Trachea (tissue), 1 donor: ENCODE measurements around the genes P3R3URF, POMGNT1 and CYP4X1.

DNA sequence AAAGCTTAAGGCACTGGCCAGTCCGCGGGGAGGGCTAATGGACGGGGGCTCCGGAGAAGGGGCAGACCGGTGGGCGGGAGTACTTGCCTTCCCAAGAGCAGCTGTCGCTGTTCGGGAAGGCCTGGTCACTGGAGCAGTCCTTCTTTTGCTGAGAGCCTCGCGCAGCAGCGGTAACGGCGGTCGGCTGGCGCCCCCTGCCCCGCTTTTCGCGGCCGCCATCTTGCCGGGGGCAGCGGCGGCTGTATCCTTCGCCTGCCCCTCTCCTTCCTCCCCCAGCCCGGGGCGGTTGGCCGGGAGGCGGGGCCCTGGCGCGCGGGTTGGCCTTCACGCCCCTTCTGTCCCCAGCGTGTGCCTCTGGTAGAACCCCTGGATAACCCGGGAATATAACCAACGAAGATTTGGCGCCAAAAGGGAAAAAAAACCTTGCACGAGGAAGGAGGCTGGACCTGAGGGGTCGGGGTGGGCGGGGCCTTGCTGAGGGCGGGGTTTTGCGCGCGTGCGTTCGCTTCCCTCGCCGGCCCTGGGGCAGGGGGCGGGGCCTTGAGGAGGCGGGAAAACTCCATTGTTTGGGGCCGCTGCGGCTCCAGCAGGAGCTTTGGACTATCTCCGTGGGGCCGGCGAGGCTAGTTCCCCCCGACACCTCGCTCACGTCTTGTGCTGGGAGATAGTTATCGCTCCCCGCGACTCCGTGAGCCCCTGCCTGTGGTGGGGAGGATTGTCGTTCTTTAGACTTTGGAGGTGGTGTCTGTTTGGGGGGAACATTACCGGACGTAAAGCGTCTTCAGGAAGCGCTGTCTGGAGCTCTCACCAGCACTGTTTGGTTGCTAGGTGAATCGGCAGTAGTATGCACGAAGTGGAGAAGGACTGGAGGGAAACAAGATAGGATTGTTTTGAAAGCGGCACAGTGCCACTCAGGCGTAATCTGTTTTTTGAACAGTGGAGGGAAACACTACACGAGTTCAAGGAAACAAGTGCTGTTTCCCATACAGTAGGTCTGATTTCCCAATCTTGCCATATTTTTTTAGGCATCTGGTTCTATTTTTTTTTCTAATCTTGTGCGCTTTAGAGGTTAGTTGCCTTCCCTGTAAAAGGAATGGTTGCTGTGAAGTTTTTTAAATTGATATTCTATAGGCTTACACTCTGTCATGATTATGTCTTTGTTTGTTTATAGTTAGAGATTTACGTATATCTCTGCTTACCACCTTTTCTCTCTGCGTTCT is 791 bp downstream of the NASP start:
- PRO-cap, result bidirectional peak, plus-strand start at position 562 of the sequence, minus-strand start at position 356 of the sequence

GRCh38 chr1:45686819-45687891 is 822 bp upstream of the GPBP1L1 start:
- PRO-cap, result bidirectional peak, plus-strand start at chr1:45687278, minus-strand start at chr1:45687063

GRCh38 chr1:45693901-45694893 is 6.2 kb downstream of the TMEM69 start:
- PRO-cap, result no peak

DNA sequence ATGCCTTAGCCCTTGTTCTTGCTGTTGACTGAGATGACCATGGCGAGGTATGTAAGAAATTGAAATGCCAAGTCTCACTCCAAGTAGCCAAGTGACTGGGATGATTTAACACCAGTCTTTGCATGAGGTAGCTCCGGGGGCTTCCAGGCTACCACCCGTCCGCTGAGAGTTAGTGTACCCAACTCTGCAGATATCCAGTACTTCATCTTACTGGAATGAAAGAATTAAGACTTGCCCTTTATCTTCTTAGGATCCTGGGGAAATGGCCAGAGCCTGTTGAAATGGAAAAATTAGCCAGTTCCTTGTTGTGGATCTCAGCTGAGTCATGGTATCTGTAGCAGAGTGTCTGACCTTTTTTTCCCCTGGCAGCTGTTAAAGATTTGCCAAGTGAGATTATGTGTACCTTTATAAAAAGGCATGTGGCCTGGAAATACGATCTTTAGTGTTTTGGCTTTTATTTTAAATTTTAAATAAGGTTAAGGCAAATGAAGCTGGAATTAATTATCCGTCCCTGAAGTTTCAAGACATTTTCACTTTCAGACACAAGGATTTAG is 151.1 kb downstream of the MAST2 start:
- PRO-cap, result no peak

DNA sequence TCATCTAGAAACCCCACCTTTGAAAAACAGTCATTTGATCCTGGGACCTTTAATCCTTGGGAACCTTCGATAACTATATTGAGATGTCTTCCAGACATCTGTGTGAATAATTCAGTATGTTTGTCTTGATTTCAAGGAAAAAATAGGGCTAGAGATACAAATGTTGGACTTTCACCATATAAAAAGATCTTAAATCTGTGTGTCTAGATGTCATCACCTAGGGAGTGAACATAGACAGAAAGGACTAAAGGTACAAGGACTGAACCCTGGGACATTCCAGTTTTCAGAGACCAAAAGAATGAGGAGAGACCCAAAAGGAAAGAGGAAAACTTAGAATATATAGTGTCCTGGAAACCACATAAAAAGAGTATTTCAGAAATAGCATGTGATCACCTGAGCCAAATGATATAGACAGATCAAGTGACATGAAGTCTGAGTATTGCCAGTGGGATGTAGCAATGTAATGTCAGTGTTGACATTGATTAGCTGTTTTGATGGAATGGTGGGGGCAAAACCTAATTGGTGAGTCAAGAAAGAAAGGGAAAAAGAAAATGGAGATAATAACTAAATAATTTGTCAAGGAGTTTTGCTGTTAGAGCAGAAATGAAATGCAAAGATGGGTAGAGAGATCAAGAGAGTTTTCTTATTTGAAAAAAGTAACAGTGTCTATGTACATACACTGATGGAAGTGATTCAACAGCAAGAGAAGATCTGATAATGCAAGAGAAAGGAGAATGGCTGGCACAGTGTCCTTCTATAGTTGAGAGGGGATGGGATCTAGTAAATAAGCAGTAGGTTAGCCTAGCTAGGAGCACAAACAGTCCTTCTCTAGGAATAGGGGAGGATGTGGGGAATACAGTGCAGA is 158.8 kb downstream of the PIK3R3 start:
- PRO-cap, result no peak

- PRO-cap, result no peak
These were observed 153.3 kb downstream of the PIK3R3 start for GRCh38 chr1:45979166-45979479.

GRCh38 chr1:46176395-46176918 is at the start of gene P3R3URF:
P3R3URF (minus strand) TSS chr1:46176488.
- PRO-cap, result no peak

DNA sequence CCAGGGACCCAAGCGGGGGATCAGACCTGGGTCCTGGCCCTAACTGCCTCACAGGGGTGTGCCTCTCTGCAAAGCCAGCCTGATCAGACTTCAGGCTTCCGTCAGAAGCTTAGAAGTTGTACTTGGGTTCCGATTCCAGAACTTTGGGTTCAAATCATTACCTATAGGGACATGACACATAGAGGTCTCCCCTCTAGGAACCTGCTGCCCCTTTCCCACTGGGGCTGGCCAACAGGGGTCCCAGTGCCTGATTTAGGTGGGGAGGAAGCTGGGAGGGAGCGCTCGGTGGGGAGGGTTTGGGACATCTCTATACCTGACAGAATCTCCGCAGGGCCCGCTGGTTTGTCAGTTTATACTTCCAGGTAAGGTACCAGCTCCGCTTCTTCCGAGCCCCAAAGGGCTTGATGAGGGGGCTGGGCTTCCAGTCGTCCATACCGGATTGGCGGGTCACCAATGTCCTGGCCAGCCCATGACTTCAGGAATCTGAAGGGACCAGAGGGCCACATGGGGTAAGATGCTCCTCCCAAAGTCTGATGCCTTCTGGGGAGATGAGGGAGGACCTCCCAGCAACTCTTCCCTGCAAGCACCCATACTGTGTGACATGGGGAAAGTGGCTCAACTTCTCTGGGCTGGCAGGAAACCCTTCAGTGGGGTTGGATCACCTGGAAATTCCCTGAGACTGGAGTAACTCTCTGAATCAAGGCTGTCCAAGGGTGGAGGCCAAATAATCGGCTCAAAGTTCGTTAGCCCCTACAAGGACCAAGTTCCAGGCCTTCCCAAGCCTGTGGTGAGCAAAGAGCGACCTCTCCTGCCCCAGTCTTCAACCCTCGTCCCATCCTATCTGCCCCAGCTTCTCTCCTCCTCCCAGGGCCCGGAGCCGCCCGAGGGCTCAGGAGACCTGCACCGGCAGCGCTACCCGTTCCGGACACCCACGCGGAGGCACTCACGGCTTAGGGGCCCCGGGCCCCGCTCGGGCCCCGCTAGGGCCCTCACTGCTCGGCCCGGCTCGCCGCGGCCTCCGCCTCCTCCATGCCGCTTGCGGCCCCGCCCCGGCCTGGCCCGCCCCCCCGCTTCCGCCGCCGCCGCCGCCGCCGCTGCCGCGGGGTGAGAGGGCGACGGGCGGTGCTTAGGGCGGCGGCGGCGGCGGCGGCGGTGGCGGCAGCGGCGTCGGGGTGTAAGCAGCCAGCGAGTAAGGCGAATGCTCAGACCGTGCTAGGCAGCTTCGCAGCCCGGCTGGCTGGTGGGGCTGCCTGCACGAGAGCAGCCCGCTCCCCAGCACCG is at the start of gene POMGNT1:
Gene POMGNT1 (minus strand): TSS at position 1,046 of the 1,281 bp plus-strand sequence.
- PRO-cap, result bidirectional peak, plus-strand start at position 1,129 of the sequence, minus-strand start at position 1,038 of the sequence

GRCh38 chr1:46285820-46286742 is 17.3 kb downstream of the LRRC41 start:
- PRO-cap, result no peak

- PRO-cap, result unidirectional peak, minus-strand start at chr1:46303181; bidirectional peak, plus-strand start at chr1:46303704, minus-strand start at chr1:46303277
These were observed 548 bp downstream of the LRRC41 start for GRCh38 chr1:46302687-46303449.

DNA sequence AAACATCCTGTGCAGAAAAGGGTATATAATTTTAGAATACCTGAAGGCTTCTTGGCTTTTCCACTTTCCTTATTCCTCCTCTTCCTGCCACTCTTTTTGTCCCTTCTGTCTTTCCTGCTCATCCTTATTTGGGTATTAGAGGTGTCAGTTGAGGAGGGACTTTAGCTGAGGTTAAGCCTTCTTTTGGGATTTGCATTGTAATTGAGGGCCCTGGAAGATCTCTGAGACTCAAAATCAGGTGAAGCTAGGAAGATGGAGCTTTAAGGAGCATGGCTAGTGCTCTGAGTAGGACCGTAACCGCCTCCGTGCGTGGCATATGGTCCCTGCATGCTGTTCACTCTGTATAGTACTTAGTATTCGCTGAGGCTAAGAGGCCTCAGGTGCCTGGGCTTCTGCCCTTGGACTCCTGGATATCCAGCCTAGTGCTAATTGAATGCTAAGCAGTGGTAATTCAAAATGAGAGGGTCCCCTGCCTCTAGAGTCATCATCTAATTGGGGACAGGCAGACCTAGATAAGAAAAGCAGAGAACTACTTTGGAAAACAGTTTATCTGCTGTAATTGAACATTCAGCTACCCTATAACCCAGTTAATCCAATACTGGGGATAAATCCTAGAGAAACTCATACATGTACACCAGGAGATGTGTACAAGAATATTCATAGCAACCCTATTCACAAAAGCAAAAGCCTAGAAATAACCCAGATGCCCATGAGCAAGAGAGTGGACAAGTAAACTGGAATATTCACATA is 22.6 kb downstream of the NSUN4 start:
- PRO-cap, result no peak

DNA sequence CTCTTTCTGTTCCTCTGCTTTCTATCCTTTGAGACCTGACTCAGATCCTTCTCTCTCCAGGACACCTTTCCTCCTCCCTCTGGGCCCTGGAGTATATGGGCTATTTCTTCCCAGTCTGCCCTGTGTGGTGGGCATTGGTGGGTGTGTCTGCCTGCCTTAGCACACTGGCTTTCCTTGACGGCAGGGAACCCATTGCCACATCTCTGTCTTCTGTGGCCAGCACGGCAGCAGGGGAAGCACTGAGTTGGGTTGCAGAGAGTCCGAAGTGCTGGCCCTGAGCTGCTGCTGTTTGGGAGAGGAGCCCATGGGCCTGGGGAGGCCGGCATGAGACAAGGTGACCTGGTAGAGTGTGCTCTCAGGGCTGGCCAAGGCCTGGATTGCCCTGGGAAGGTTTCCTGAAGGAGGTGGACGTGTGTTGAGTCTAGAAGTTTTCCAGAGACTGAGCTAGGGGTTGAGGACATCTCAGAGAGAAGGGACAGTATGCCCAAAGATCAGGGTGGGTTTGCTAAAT is 20.1 kb downstream of the FAAH start:
- PRO-cap, result no peak

GRCh38 chr1:46522979-46523390 is 12.3 kb downstream of the TMEM275 start:
- PRO-cap, result no peak

DNA sequence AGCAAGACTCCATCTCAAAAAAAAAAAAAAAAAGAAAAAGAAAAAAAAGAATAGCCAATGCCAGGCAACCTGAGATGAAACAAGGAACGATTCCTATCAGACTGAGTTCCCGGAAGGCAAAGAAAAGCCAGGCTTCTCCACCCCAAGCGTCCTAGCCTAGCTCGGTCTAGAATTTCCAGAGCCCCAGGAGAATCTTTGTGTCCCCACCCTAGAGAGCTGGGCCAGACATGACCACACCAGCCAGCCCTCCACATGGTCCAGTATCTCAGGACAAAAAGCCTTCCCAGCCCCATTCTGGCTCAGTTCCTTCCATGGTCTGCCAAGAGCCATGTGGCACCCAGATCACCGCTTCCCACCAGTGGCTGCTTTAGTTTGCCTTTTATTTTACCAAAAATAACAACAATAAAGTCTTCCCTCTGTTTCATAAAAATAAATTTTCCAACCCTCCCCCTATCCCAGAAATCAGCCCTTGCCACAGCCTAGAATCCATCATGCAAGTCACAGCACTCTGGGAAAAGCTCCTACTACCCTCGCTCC is 3.4 kb upstream of the MKNK1 start:
- PRO-cap, result bidirectional peak, plus-strand start at position 302 of the sequence, minus-strand start at position 153 of the sequence

- PRO-cap, result no peak
These were observed 48.6 kb downstream of the CYP4B1 start for GRCh38 chr1:46847328-46847958.

DNA sequence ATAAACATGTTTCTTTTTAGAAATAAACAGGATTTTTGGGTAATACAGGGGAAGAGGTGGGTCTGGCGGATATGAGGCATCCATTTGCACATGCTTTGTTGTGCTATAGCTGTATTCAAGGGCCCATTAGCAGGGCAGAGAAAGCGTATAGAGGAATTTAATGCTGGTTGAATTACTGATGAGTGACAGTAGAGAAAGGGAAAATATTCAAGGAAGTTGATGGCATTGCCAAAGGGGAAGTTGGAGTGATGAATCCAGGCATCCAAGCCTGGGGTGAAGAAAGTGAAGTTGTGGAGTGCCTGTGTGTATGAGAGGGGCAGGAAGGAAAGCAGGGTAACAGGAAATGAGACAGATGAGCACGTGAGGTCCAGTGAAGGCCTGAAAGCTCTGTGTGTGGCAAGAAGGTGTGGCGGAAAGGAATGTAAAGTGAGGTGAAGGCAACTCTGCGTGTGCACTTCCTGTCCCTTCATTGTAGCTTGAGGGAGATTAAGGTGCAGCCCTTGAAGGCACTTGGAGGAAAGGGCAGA is 58.6 kb downstream of the CYP4B1 start:
- PRO-cap, result no peak

DNA sequence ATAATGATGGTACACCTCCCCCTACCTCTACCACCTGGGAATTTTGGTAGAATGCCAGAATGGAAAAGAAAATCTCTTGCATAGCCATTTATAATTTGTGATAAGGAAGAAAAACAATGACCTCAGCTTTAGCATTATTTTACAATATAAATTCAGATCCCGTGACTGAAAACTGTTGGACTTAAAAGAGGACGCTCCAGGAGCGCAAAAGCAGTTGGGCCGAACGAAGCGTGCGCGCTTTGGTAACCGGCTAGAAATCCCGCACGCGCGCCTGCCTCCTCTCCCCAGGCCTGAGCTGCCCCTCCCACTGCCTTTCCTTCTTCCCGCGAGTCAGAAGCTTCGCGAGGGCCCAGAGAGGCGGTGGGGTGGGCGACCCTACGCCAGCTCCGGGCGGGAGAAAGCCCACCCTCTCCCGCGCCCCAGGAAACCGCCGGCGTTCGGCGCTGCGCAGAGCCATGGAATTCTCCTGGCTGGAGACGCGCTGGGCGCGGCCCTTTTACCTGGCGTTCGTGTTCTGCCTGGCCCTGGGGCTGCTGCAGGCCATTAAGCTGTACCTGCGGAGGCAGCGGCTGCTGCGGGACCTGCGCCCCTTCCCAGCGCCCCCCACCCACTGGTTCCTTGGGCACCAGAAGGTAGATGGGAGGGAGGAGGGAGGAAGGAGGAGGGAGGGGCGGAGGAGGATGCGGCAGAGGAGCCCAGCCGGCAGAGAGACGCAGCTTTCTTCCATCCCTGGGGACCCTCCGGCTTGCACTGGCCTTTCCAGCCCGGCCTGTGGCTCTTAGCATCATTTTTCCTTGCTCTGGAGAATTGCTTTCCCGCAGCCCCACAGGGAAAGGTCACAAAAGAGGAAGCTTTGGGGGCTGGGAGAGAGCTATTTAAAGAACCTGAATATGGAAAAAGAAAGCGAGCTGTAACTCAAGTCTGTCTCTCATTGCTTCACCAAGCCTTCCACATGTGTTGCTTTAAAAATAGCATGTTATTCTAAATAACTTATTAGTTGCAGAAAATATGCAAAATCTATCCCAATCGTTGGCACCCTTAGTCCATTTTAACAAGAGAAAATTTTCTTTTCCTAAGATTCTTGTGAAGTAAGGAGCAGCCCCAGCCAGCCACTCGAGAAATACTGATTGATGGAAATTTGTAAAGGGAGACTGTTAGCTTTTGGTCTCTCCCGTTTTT is at the start of gene CYP4X1:
Gene CYP4X1 (plus strand): TSS at position 307 of the 1,179 bp plus-strand sequence.
- PRO-cap, result unidirectional peak, plus-strand start at position 213 of the sequence; bidirectional peak, plus-strand start at position 352 of the sequence, minus-strand start at position 259 of the sequence

DNA sequence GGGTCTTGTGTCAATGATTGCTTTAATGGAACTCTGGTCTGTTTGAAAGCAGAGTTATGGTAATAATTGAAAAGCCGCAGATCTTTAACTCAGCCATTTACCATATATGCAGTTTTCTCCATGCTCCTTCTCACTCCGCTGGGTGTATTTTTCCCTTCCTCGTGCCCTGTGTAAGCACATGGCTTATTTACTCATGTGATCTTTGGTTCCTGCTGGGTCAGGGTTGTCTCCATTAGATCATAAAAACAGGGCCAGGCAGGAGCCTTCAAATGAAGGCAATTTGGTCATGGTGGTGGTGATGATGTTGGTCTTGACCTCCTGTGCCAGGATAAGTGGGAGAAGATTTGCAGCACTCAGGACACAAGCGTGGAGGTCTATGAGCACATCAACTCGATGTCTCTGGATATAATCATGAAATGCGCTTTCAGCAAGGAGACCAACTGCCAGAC is 12.0 kb downstream of the CYP4X1 start:
- PRO-cap, result no peak

GRCh38 chr1:47179111-47179873 is 10.5 kb downstream of the PDZK1IP1 start:
- PRO-cap, result no peak

- PRO-cap, result no peak
These were observed 270.9 kb downstream of the TRABD2B start for GRCh38 chr1:47726283-47726725.